Peripheral blood mononuclear cell (primary cell): ENCODE measurements around the genes PAH and TDG.

DNA sequence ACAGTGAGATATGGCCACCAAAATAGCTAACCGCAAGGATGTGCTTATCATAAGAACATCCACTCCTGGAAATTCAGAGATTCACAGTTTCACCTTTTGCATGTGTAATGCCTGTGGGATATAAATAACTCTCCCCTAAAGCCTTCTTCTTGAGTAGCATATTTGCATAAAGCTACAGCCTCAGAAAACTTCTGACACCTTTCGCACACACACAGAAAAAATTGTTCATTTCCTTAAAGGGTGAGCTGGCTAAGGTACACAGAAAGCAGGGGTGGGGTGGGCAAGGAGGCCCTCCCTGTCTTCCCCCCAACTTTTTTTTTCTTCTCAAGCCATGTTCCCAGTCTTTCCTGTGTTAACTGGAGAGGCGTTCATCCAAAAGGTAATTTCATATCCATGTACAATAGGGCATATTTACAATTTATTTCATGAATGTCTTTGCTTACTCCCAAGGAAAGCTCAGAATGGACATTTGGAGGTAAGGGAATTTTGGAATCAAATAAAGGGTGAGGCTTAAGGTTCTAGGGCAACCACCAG is 3.2 kb upstream of the IGF1 start:
- PRO-cap, 8 experiments, result no peak in any of the 8 experiments

GRCh38 chr12:102903560-102904193 is 13.4 kb downstream of the PAH start:
- PRO-cap, 8 experiments, result no peak in any of the 8 experiments

DNA sequence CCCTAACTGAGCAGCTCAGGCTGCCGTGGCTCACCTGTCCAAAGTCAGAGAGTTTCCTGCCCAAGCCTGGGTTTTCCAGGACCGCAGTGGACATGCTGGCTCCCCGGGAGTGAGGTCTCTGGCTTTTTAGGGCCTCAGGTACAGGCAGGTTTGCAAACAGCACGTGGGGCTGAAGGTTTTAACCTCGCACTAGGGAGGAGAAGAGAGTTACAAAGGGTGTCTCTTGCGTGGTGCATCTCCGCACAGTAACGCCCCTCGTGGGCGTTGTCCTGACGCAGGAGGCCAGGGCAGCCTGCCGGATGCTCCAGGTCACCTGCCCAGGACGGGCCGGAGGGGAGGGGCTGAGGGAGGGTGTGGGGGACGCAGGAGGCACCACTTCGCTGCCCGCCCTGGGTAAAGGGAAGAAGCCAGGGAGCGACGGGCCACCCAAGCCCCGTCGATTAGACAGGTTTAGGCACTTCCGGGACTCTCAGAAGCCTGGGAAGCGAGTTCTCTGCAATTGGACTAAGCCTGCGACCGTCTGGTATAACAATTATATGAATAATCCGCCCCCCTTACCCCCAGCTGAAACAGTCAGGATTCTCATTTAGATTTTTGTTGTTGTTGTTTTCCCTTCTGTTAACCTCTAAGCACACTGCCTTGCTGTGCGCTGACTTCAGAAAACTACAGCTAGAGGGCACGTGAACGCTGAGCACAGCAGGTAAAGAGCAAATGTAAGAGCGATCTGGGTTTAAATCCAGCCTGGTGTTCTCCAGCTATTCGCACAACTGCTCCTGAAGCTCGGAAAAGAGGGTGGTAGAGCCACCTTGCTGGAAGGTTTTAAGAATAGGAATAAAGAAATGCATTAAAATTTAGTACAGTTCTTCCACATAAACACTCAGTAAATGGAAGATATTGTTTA is at the start of gene PAH:
Gene PAH (minus strand): TSS at position 208 of the 901 bp plus-strand sequence.
- PRO-cap, 8 experiments, result no peak in any of the 8 experiments

DNA sequence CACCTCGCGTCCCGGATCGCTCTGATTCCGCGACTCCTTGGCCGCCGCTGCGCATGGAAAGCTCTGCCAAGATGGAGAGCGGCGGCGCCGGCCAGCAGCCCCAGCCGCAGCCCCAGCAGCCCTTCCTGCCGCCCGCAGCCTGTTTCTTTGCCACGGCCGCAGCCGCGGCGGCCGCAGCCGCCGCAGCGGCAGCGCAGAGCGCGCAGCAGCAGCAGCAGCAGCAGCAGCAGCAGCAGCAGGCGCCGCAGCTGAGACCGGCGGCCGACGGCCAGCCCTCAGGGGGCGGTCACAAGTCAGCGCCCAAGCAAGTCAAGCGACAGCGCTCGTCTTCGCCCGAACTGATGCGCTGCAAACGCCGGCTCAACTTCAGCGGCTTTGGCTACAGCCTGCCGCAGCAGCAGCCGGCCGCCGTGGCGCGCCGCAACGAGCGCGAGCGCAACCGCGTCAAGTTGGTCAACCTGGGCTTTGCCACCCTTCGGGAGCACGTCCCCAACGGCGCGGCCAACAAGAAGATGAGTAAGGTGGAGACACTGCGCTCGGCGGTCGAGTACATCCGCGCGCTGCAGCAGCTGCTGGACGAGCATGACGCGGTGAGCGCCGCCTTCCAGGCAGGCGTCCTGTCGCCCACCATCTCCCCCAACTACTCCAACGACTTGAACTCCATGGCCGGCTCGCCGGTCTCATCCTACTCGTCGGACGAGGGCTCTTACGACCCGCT is 877 bp downstream of the ASCL1 start:
- PRO-cap, 8 experiments, result no peak in any of the 8 experiments

DNA sequence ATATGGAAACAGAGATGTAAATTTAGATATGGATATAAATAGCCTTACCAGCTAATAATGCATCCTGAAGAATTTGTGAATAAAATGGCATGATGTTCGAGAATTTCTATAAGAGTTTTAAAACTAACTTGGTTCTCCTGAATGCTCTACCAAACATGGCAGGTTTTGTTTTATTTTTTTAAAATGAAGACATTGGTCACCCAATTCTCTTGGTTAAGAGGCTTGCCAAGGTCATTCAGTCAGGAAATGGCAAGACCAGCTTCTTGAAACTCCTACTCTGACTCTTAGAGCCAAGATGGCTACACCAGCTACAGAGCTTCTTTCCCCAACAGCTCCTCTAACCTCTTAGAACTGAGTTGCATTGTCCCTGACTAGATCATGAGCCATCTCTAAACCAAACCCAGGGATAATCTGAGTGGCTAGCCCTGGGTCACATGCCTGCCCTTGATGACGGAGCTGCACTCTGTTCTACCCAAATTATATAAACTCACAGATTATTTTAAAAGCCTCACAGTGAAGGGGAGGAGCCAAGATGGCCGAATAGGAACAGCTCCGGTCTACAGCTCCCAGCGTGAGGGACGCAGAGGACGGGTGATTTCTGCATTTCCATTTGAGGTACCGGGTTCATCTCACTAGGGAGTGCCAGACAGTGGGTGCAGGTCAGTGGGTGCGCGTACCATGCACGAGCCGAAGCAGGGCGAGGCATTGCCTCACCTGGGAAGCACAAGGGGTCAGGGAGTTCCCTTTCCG is 61.7 kb downstream of the C12orf42 start:
- PRO-cap, 8 experiments, result peak in 2 of 8 experiments; most common plus-strand start position 511 of the sequence (in 2)

DNA sequence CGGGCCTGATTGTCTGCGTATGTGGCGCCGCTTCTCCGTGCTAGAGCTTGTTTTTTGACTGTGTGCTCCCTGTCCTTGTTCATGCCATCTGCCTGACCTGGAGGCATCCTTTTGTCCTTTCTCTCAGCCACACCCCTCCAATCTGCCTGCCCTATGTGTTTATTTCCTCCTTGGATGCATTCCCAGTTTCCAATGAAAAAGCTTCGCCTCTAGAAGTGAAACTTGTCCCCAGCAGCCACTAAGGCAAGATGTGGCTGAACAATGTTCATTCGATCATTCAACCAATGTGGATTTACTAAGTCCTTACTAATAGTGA is 98.5 kb downstream of the NT5DC3 start:
- PRO-cap, 8 experiments, result no peak in any of the 8 experiments

DNA sequence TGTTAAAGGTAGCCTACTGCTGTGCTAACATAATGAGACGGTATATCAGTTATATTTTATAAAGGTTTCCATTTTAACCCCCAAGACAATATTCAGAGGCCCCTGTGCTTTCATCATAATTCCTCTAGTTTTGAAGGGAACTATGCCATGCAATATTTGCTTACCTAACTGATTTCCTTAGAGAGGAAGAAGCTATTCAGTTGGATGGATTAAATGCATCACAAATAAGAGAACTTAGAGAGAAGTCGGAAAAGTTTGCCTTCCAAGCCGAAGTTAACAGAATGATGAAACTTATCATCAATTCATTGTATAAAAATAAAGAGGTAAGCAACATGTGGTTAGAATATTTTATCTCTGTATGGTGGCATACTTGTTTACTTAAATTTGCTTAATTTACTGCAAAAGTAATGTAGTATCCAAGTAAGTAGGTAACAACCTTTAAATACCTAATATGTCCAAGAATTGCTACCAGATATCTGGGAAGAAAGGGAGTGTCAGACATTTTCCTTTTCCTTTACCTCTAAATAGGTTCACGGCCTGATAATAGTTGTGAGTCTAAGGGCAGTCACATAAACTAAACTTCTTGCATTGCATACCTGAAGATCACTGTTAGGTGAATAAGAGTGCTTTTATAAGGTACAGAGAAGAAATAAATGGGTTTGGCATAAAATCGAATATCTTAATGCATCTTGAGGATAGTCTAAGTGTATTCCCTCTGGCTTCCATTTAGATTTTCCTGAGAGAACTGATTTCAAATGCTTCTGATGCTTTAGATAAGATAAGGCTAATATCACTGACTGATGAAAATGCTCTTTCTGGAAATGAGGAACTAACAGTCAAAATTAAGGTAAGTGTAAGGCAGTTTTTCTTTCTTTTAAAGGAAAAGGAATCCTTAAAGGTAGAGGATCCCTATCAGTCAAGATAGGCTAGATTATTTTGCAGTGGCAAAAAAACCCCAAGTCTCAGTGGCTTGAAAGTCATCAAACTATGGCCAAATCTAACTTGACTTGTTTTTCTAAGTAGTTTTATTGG is 2.2 kb downstream of the HSP90B1 start:
- PRO-cap, 8 experiments, result no peak in any of the 8 experiments

- PRO-cap, 8 experiments, result no peak in any of the 8 experiments
These were observed 3.7 kb downstream of the HSP90B1 start for GRCh38 chr12:103933766-103934511.

- PRO-cap, 8 experiments, result no peak in any of the 8 experiments
These were observed 10.5 kb downstream of the UQCC6 start for GRCh38 chr12:103946370-103946965.

- PRO-cap, 8 experiments, result peak in 8 of 8 experiments; most common plus-strand start chr12:103966209 (in 6); most common minus-strand start chr12:103965707 (in 8)
These were observed at the start of gene TDG for GRCh38 chr12:103965562-103966824. TDG (plus strand) TSS chr12:103965872.

GRCh38 chr12:104137037-104137465 is 959 bp downstream of the NFYB start:
- PRO-cap, 8 experiments, result peak in 3 of 8 experiments; most common plus-strand start chr12:104137368 (in 1); most common minus-strand start chr12:104137336 (in 1)

- PRO-cap, 8 experiments, result no peak in any of the 8 experiments
These were observed 4.4 kb downstream of the TXNRD1 start for GRCh38 chr12:104219800-104220561.

DNA sequence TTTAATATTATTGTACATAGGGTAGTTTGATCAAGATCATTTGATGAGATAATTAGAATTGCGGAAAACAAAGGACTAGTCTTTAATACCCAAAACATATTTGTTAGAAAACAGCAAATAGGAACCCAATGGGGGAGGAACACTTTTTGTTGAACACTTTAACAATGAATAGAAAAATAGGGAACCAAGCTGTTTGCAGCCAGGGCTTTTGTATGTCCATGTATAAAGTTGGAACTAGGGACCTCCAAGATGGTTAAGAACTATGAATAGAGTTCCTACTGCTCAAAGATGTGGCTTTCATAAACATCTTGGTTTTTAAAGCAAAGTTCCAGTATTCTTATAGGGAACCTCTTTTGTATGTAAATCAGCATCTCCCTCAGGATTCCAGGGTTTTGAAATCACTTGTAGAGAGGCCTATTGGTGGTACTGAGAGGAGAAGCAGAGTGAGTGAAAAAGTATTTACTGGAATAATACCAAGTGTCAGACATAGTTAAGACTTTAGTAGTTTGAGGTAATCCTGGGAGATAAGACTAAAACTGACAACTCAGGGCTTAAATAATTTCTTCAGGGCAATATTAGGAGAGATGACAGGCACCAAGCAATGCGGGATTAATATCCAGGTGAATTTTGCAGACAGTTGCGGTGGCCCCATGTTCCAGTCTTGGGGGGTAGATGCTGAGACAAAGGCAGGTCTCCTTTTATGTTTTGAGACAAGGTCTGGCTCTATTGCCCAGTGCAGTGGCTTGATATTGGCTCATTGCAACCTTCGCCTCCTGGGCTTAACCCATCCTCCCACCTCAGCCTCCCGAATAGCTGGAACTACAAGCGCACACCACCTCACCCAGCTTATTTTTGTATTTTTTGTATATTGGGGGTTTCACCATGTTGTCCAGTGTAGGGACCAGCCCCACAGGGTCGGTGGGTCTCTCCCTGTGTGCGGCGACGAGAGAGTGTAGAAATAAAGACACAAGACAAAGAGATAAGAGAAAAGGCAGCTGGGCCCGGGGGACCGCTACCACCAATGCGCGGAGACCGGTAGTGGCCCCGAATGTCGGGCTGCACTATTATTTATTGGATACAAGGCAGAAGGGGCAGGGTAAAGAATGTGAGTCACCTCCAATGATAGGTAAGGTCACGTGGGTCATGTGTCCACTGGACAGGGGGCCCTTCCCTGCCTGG is 10.4 kb upstream of the EID3 start:
- PRO-cap, 8 experiments, result peak in 1 of 8 experiments; most common plus-strand start position 986 of the sequence (in 1)

GRCh38 chr12:104294202-104294526 is 9.4 kb upstream of the EID3 start:
- PRO-cap, 8 experiments, result no peak in any of the 8 experiments

GRCh38 chr12:104299673-104300659 is 3.6 kb upstream of the EID3 start:
- PRO-cap, 8 experiments, result no peak in any of the 8 experiments

DNA sequence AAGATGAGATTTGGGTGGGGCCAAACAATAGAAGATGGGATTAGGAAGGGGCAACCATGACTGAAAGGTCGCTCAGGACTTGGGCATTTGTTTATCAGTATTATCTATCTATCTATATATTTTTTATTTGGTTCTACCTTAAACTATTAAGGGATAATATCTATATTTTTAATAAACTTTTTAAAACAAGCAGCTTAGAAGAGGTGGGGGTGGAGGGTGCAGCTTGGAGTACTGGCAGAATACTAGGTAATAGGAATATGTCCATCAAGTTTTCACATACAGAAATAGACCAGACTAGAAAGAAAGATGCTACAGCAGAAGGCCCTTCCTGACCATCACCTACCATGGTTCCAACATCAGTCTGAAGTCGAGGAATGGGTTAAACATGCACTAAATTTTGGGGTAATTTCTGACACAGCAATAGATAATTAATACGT is 50.5 kb downstream of the EID3 start:
- PRO-cap, 8 experiments, result peak in 2 of 8 experiments; most common plus-strand start position 362 of the sequence (in 2)

- PRO-cap, 8 experiments, result peak in 6 of 8 experiments; most common plus-strand start chr12:104478645 (in 6); most common minus-strand start chr12:104478517 (in 3)
These were observed 21.8 kb downstream of the CHST11 start for GRCh38 chr12:104478095-104479331.

DNA sequence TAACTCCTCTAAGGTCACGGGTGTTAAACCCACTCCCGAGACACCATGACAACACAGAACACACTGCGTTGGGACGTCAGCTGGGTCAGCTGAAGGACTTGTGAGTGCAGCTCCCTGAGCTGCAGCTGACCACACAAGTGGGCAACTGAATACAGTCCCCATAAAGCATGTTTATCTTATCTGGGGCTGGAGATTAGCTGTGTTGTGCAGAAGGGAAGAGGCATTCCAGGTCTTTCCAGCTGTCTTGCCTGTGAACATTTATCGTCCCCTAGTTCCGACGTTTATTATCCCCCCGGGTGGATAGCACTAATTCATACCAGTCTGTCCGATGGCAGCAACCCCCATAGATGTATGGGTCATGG is 211.6 kb downstream of the CHST11 start:
- PRO-cap, 8 experiments, result peak in 2 of 8 experiments; most common plus-strand start position 61 of the sequence (in 1)

GRCh38 chr12:104720013-104721093 is 237.7 kb downstream of the SLC41A2 start:
- PRO-cap, 8 experiments, result peak in 8 of 8 experiments; most common plus-strand start chr12:104720869 (in 3); most common minus-strand start chr12:104720579 (in 4)

DNA sequence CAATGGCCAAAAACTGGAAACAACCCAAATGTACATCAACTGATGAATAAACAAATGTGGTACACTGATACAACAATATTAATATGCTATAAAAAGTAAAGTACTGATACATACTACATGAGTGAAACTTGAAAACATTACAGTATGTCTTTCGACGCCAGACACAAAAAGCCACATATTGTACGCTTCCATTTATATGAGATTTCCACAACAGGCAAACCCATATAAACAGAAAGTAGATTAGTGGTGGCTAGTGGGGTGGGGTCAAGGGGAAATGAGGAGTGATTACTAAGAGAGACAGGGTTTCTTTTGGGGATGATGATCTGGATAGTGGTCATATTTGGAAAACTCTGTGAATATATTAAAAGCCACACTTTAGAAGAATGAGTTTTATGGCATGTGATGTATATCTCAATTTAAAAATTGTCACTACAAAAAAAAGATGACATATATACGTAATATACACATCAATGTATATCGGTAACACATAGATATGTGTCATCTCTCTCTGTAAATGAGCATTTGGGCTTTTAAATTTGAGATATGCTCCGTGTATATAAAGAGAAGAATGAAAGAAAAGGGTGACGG is 887 bp downstream of the SLC41A2 start:
- PRO-cap, 8 experiments, result no peak in any of the 8 experiments